Neutrophil (primary cell): ENCODE measurements around the gene HEATR5B.

DNA sequence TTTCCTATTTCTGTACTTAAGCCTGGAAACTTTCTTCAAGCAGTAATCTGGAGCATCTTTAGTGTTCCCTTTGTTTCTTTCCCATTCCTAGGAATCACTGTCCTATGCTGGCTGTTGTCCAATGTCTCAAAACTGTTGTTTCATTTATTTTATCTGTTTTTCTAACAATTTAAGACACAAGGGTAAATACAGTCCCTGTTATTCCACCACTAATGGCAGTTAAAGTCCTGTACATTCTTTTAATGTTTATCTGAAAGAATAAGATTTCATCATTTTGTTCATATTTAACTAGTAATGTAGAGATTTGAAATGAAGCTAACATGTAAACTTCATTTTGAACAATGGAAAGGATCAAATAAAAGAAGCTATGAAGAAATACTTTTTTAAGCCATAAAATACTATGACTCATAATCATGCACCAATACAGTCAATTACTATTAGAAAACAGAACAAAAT lies 38.4 kb downstream of the HEATR5B start:
- PRO-cap = no peak

GRCh38 chr2:37071996-37072410 lies 12.2 kb downstream of the HEATR5B start:
- PRO-cap = no peak

DNA sequence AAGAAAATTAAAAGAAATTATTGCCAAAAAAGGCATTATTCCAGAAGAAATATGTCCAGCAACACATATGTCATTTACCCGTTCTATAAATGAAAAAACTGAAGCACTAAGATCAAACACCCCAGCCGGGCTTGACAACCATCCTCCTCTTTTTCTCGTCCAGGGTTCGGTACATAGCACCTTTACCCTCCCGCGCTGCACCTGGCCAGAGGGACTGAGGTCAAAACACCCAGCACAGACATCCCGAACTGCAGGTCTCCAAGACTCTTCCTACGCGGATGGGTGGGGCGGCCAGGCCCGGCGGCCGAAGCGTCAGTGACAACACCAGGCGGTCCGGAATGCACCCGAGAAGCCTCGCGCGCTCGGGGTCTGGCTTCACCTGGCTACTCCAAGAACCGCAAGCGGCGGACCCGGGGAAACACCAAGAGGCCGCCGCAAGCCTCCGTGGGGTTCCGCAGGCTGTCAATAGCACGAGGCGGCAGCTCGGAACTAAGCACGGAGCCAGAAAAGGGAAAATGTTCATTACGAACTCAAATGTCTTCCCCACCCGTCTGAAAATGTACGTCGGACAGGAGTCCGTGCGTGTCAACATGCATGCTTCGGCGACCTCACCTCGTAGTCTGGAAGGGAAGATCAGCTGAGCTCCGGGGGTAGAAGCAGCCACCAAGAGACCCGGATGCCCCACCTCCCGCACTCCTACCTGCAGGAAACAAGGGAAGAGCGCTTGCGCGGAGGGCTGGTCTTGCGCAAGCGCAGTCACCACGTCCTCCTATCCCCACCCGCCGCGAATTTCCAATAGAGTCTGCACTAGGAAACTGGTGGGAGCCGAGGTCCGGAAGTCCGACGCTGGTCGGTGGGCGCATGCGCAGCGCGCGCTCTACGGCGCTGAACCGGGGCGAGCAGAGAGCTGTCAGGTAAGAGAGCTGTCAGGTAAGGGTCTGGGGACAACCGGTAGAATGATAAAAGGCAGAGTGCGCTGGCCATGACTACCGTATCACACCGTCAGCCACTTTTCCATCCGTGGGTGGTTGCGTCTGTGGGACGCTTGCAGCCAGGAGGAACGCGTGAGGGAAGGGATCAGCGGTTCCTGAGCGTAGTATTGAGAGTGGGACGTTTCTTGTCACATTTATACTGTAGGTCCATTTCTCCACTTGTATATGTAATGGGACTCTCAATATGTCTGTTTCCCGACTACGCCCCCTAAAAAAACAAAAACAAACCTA lies at the start of gene HEATR5B:
HEATR5B (minus strand) TSS at position 716 of the 1,223 bp plus-strand sequence.
- PRO-cap = no peak

GRCh38 chr2:37105843-37106808 lies 21.8 kb downstream of the GPATCH11 start:
- PRO-cap = no peak

GRCh38 chr2:37230444-37231025 lies 861 bp downstream of the CEBPZ start:
- PRO-cap = no peak

- PRO-cap = unidirectional peak, plus-strand start at chr2:37232158
Measured at GRCh38 chr2:37231853-37232471, 504 bp downstream of the NDUFAF7 start.

DNA sequence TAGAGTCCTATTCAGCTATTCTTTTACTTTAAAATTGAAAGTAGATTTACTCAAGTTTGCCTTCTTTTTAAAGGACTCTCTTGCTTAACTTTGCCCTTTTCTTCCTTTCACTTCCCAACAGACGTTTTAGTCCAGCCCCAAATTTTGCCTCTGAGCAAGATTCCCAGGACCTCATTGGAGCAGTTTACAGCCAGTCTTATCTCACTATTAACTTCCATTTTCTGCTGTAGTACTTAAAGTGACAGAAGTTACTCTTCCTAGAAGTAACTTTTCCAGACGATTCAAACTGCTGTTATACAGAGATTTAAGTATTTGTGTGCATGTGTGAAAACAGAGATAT lies 1.7 kb upstream of the PRKD3 start:
- PRO-cap = no peak

DNA sequence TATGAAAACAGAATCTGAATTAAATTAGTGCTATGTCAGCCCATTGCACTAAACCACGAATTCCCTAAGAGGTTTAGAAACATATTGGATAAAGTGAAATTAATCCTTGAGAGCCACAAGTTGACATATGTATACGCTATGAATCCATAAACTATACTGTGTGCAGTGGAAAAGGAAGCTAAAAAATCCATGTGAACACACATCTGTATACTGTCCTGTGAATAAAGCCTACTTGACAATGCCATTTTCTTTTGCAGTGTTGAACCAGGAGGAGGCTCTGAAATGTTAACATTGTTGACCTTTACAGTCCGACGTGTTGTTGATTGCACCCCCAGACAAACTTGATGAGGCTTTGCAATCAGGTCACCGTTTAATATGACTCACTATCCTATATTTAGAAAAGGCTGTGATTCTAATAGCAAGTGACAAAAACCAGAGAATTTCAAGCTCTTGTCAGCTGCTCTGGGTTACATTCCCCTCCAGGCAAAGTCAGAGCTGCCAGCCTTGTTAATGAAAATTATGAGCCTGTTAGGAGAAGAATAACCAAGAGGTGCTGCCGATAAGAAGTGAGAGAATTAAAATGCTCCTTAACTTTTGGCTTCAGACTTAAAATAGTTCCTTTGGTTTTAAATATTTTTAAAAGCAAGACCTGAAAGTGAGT lies 161.9 kb downstream of the QPCT start:
- PRO-cap = no peak

DNA sequence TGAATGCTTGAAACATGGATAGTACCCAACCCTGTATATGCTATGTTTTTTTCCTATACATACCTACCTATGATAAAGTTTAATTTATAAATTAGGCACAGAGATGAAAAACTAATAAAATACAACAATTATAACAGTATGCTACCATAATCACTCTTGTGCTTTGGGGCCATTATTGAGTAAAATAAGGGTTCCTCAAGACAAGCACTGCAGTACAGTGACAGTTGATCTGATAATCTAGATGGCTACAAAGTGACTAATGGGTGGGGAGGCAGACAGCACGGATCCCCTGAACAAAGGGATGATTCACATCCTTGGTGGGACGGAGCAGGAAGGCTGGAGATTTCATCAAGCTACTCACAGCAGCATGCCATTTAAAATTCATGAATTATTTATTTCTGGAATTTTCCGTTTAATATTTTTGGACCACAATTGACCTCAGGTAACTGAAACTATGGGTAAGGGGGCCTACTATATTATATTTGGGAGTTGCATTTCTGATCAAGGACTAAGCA lies 109.2 kb downstream of the CDC42EP3 start:
- PRO-cap = no peak

DNA sequence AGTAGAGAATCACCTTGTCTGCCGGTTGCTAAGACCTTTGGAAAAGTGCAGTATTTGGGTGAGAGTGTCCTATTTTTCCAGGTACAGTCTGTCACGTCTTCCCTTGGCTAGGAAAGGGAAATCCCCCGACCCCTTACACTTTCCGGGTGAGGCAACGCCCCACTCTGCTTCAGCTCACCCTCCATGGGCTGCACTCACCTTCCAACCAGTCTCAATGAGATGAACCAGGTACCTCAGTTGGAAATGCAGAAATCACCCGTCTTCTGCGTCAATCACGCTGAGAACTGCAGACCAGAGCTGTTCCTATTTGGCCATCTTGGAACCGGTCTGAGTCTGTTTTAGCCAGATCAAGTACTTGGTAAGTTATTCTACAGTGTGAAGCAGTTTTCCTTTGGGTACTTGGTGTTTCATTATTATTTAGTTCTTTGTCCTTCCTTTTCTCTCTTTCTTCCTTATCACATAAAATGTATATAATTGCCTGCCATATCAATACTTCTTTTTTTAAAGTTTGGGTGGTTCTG lies 71.4 kb downstream of the CDC42EP3 start:
- PRO-cap = no peak

- PRO-cap = no peak
Measured at GRCh38 chr2:37656409-37657562, 14.7 kb downstream of the CDC42EP3 start.

- PRO-cap = no peak
Measured at GRCh38 chr2:37855173-37856078, 69.7 kb upstream of the RMDN2 start.

GRCh38 chr2:37919530-37920275 lies 5.4 kb upstream of the RMDN2 start:
- PRO-cap = no peak

- PRO-cap = no peak
Measured at GRCh38 chr2:38066472-38066788, 9.5 kb downstream of the CYP1B1 start.

DNA sequence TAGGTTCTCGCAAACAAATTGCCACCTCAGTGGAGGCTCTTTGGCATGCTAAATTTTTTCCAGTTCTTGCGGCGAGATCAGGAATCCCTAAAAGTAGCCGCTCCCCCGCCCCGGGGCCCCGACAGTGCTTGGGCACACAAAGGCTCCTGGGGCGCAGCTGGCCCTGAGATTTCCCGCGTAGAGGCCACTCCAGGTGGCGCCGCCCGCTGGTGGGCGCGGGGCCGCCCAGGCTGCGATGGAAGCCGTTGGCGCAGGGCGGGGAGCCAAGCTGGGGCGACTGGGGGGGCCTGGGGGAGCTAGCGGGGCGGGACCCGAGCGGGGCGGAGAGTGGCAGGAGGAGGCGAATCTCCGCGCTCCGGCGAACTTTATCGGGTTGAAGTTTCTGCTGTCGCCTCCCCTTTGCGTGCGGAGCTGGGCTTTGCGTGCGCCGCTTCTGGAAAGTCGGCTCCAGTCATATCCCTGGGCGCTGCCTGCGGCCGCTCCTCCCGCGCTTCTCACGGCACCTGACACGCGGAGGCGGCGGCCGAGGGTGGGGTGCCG lies 702 bp upstream of the CYP1B1 start:
- PRO-cap = no peak

GRCh38 chr2:38277752-38278458 lies 99.2 kb downstream of the ATL2 start:
- PRO-cap = no peak

- PRO-cap = no peak
Measured at GRCh38 chr2:38598771-38599156, 4.0 kb downstream of the HNRNPLL start.

- PRO-cap = no peak
Measured at GRCh38 chr2:38600232-38600835, 2.4 kb downstream of the HNRNPLL start.

DNA sequence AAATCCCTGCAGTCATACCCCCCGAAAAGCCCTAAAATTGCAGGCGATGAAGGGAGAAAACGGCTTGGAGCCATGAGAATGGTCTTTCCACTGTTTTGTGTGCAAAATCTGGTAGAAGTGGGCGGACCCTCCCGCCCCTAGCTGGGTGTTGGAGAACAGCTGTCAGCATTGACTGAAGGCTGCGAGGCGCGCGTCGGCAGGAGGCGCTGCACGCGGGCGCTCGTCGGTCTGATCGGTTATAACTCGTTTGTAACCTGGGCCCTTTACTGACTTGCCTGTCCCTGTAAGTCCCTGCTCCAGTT lies 640 bp upstream of the HNRNPLL start:
- PRO-cap = no peak

- PRO-cap = no peak
Measured at GRCh38 chr2:38643569-38644280, 22.2 kb upstream of the GALM start.